ENCODE measurements around a stretch of chr11.

DNA sequence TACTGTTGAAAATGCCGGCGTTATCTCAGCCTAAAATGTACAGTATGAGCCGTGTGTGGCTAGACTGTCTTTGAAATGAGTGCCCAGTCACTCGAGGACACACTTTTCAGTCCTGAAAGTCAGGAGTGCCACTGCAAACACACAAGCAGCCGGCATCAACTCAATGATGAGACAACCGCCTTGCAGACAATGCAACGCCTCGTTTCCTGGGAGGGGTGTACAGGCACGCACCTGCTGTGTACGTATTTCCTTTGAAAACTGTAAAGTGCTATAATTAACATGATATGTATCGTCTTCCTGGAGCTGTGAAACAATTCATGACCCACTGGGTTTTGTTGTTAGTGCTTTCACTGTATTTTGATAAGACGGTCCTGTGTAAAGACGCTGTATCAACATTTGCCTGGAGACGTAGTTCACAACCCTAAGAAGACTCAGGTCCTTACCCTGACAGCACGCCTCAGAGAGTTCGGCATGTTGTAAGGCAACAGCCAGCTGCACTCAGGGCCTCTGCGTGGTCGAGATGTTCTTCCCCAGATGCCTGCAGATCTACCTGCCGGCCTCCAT lies 105.8 kb upstream of the ANO1 start:
- PRO-cap: bidirectional peak, plus-strand start at position 292 of the sequence, minus-strand start at position 165 of the sequence

DNA sequence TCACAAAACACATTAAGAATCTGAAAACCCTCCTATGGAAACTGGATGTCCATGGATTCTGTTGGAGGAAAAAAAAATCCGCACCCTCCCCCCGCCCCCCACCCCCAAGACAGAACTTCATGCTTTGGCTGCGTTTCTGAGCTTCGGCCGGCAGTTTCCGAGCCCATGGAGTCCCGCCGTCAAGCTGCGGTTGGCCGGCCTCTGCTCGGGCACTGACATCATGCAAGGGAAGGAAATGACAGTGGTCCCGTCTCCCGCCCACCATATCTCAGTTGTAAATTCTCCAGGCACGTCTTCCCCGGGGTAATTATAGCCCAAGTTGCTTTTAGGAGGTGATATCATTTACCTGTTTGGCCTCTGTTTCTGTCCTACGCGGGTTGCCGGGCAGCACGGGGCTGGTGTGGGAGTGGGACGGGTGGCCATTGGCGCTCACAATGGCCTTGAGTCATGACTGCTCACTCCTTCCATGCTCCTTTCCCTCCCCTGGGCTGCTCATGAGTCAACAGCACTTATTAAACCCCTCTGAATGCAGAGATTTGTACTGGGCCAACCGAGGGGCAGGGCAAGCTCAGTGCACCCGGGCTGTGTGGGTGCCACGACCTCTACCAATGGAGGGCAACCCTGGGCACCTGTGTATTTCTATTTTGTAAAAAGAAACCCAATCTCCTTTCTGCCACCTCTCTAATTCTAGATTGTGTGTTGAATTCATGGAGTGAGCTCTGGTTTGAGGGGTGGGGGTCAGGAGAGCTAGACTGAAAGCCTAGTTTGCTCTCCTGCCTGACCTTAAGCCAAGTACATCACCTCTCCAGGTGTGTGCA lies 4.2 kb upstream of the ANO1 start:
- PRO-cap: no peak

GRCh38 chr11:70087582-70088191 lies 9.6 kb downstream of the ANO1 start:
- PRO-cap: no peak

GRCh38 chr11:70106069-70106881 lies 28.2 kb downstream of the ANO1 start:
- PRO-cap: no peak

DNA sequence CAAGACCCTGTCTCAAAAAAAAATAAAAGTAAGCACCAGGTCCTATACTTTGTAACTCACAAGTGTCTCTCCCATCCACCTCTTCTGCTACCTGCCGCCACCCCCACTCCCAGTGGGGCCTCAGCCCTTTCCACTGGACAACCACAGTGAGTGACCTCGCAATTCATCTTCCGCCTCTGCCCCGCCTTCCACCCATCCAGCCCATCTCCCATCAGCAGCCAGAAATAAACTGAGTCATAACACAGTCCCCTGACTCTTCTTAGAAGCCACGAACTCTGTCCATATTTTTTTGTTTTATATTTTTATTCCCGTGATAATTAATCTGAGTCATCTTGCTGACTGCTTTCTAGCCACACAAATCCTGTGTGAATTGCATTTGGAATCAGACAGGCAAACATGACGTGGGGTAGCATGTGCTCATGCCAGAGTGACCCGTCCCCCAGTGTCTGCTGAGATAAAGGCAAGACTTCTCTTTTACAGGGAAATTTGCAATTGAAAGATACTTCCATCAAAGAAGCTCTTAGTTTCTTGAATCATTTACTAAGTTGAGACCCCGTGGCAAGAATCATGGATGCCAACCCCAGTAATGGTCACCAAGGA lies 7.0 kb downstream of the FADD start:
- PRO-cap: no peak

DNA sequence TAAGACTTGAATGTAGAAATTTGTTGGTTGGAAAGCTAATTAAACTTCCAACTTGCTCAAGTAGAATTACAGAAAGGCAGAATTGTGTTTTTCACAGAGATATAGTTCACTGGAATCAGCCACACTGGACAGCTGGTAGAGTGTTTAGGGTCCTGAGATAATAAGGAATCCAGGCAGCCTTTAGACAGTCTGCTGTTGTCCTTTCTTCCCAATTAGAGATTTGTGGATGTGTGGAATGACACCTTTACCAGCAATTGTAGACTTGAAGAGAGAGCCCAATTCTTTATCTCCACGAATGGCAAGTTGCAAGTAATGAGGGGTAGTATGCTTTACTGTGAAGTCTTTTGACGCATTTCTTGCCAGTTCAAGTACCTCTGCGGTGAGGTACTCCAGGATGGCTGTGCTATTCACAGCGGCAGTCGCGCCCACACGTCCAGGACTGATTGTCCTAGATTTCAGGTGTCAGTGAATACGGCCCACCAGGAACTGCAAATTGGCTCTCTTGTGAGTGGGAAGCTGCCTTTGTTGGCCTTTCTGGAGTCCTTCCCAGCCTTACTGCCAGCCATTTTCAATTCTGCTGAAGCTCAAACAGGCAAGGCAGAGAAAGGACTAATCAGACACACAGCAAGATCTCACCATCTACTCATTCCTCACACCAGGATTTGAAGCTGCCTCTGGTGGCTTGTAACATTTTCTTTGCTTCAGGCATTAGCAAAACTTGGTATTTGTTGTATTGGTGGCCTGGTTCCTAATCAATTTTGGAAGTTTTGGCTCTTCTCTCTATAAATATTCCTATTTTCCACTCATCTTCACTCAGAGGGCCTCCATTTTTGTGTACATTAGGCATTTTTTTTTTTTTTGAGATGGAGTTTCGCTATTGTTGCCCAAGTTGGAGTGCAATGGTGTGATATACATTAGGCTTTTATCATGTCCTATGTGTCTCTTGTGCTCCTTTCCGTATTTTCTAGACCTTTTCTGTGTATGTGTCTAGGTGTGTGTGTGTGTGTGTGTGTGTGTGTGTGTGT lies 8.6 kb downstream of the PPFIA1 start:
- PRO-cap: no peak

- PRO-cap: no peak
Measured at GRCh38 chr11:70324701-70325178, 54.2 kb downstream of the PPFIA1 start.

DNA sequence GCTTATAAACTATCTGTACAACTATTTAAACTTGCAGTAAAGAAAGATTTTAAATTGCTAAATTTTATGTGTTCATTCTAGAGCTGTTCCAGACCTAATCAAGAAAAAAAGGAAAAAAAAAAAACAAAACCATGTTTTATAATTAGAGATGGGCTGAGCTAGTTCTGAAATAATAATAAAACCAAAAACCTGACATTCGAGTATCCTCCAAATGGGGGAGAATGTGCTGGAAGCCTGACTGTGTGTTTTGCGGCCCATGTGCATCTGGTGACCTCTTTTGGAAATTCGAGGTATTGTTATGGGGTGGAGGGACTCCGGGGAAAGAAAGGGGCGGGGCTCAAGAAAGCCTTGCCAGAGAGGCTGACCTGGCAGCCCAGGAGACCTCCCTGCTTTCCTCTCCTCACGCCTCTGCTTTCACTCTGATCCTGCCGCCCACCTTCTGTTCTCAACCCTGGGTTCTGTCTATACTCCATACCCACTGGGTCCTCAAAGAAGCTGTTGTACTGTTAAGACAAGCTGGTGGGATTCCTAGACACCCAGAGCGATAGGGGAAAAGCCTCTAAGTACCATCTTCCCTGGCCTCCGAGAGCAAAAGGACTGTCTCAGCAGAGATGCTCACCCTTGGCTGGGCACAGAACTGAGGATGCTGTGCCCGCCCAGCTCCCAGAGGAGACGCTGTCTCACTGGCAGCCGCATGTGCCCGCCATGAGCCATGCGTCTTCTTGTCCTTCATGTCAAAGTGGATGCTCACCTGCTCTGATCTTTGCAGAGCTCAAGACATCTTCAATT lies 73.0 kb downstream of the CTTN start:
- PRO-cap: no peak

DNA sequence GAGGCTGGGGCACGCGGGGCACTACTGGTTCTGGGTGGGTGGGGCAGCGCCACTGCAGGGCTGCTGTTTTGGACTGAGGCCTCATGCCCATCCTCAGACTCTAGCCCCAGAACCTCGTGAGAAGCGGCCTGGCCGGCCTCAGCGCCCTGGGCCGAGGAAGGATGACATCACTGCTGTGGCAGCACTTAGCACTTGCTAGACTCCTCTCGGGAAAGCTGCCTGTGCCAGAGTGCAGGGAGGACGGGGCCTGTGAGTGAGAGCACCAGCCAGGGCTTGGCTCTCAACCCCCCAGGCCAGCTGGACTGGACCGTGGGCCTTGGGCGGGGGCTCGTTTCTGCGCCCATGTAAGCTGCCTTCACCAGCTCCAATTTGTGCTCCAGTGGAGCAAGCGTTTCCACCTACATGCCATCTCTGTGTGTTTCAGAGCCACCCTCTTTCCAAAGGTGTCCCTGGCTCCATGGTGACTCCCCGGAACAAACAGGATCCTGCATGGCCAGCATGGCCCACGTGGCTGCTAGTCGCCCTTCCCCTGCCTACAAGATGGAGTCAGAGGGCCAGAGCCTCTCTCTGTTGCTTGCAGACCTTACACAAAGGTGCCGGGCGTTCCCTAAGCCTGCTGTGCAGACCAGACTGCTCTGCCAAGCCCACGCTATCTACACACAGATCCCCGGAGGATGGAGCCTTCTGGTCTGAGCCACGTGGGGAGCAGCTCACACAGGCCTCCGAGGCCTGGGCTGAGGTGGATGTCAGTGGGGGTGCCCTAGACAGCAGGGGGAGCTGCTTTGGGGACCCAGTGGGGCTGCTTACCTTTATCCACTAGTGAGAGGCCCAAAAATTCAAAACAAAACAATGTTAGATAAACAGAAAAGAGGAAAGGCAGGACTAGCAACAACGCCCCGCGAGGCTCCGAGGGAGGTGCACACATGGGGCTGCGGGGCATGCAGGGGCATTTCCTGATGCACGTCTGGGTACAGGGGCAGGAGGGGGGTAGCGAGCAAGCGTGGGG lies 103.1 kb downstream of the CTTN start:
- PRO-cap: no peak

DNA sequence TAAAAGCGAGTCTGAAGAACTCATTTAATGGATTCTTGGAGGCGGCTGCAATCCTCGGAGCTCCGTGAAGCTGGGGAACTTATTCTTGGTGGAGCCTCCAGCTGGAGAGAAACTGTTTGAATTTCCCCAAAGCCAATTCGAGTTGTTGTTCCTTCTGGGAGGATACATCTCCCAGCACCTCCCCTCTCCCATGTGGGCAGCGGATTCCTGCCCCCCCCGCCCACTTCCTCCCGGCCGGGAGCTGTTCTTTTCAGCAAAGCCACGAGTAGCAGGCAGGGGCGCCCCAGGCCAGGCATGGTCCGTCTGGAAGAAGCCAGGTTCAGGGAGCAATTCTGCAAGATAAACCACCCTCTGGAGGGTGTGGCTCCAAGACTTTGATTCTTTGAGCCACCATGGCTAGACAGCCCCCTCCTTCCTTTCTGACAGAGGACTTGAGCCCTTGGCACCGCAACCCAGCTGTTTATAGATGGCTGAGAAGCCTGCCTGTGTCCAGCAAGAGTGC lies 170.2 kb downstream of the CTTN start:
- PRO-cap: no peak

DNA sequence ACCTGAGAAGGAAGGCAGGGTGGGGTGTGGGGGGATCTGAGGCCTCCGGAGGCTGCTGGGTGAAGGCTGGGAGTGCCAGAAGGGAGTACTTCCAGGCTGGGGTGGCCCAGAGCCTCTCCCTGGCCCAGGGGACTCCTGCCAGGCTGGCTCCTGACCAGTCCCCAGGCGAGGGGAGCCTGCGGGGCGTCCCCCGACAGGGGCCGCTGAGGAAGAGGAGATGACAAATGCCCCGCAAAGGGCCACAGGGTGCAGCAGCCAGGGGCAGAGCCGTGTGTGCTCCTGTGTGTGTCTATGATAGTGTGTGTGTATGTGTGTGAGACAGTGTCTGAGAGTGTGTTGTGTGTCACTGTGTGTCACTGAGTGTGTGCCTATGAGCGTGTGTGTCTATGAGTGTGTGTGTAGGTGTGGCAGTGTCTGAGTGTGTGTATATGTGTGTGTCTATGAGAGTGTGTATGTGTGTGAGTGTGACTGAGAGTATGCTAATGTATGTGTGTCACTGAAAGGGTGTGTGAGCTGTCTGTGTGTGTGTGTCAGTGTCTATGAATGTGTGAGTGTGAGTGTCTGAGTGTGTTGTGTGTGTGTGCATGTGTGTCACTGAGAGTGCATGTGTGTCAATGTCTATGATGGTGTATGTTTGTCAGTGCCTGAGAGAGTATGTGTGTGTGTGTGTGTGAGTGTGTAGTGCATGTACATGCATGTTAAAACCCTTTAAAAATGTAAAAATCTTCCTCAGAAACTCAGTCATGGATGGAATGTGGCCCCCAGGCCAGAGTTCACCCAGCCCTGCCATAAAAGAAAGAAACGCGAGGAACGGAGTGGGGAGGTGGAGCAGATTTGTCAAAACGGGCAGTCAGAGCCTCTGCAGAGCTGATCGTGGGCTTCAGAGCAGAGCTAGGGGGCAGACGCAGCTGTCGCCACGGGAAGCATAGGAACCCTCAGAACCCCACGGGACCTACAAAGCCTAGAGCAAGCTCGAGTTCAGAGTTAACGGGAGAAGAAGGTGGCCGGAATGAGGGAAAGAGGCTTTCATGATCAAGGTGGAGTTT lies 218.6 kb downstream of the CTTN start:
- PRO-cap: no peak

DNA sequence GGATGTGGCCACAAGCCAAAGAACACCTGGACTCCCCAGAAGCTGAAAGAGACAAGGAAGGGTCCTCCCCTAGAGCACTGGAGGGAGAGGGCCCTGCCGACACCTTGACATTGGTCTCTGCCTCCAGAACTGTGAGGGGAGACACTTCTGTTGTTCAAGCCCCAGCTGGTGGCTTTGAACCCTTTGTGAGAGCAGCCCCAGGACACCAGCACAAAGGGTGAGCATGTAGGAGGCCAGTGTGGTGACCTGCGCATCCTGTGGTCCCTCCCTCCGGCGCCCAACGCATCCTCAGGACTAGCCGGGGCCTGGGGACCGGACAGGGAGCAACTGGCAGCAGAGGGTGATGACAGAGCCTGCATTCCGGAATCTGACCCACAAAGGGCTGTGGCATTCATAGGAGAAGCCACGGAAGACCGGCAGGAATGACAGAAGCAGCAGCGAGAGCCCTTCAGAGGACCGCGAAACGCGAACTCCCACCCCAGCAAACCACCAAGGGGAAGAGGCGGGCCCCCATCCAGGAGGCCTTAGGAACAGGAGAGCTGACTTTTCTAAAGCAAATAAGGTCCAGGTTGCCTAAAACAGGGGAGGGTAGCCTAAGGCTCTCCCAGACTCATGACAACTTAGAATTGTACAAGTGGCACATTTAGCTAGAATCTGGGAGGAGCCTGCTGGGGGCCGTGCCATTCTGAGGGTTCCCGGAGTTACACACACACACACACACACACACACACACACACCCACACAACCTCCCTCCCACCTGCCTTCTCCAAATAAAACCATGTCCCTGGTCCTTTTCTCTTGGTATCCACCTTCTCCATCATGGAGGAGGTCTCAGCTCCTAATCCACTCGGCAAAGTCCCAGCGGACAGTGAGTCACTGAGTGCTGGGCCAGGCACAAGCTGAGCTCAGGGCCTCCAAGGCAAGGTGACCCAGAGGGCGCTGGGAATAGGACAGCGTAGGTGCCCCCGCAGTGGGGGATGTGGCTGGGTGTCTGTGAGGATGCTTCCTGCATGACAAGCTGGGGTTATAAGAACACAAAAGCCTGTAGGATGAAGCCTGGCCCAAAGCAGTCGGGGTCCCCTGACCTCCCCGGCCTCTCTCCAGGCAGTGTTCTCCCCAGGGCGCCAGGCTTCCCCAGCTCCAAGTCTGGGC lies 232.7 kb downstream of the CTTN start:
- PRO-cap: no peak

DNA sequence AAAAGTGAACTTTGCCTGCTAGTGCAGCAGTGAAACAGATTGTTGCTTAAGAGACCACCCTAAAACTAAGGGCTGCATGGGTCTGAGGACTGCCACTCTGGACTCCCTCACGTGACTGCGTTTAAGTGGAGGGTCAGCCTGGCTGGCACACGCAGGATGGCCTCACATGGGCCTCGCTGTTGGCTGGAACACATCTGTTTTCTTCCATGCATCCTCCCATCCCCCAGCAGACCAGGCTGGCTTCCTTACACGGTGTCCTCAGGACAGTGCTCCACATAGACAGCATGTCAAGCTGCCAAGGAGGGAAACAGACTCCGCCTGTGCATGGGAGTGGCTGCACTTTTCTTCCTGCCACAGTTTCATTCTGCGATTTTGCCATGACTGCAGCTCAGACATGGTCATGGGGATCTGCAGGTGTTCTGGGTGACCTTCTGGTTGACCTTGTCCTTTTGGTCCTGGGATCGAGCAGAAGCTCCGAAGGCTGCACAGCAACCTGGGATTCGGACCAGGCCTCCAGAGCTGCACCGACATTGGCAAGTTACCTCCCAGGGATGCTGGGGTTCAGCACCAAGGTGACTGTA lies 344.2 kb downstream of the SHANK2 start:
- PRO-cap: no peak

GRCh38 chr11:71152388-71153003 lies 99.9 kb downstream of the SHANK2 start:
- PRO-cap: no peak

- PRO-cap: no peak
Measured at GRCh38 chr11:71153004-71153818, 99.2 kb downstream of the SHANK2 start.

GRCh38 chr11:71220026-71220434 lies 32.3 kb downstream of the SHANK2 start:
- PRO-cap: no peak

DNA sequence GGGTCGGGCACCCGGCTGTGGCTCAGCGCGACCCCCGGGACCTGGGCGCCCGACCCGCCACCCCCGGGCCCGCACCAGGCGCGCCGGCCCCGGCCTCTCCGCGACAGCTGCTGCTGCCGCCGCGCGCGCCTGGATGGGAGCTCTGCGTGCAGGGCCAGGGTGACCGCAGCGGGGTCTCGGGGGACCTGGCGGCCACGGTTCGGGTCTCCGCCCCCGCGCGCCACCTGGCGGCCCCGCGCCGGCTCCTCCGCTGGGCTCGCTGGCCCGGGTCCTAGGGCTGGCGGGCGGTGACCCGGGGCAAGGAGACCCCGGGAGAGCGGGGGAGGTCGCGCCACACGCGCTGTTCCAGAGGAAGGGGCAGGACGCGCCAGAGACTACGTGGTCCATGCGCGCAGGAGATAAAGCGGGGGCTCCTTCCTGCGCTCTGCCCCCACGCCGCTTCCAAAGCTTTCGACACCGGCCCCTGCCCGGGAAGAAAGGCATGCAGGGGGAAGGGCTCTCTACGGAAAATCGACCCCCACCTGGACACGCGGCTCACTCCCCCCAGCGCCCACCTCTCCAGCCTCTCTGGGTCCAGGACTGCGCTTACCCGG lies 569 bp downstream of the SHANK2 start:
- PRO-cap: no peak

DNA sequence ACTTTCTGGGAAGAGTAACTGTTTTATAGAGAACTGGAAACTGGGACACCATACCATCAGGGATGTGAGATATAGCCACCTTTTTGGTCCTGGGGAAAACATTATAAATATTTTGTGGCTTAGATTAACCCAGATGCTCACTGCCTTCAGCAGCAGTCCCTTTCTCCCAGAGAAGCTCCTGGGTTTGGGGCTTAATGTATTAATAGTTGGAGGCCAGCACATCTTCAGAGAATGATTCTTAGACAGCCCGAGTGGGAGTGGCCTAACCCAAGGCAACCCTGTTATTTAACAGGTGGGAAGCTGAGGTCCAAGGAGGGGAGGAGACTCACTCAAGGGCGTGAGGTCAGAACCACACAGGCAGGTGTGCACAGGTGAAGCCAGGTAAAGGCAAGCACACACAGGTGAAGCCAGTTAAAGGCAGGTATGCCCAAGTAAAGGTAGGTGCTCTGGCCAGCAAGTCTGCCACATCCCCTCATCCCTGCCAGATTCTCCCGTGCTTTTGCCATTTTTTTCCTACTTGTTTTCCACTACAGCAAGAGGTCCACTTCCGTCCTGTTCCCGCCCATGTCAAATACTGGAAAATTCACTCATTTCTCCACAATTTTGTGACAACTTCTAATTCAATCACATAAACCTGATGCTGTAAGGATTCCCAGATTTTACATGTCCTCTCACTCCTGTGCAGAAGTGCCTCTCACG lies 2.9 kb upstream of the SHANK2 start:
- PRO-cap: no peak

DNA sequence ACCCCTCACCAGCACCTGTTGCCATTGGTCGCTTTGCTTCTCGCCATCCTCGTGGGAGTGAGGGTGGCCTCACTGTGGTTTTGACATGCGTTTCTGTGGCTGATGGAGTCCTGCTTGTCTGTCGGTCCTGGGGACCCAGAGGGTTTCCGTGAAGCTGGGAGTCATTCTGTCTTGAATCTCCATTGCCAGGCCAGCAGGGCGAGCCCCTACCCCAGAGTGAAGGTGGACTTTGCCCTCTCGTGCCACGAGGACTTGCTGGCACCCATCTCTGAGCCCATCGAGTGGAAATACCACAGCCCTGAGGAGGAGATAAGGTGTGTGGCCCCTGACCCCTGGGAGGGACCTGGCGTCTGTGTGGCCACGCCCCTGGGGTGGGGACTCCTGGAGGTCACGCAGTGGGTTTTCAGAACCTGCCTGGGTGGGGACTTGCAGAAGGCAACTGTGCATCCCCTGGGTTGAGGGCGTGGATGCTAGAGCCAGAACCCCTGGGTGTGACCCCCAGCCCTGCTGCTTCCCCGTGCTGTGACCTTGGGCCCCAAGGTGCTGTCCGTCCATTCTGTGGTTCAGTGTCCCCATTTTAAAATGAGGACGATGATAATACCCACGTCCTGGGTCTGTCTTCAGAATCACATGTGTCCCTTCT lies 27.7 kb downstream of the NADSYN1 start:
- PRO-cap: no peak

DNA sequence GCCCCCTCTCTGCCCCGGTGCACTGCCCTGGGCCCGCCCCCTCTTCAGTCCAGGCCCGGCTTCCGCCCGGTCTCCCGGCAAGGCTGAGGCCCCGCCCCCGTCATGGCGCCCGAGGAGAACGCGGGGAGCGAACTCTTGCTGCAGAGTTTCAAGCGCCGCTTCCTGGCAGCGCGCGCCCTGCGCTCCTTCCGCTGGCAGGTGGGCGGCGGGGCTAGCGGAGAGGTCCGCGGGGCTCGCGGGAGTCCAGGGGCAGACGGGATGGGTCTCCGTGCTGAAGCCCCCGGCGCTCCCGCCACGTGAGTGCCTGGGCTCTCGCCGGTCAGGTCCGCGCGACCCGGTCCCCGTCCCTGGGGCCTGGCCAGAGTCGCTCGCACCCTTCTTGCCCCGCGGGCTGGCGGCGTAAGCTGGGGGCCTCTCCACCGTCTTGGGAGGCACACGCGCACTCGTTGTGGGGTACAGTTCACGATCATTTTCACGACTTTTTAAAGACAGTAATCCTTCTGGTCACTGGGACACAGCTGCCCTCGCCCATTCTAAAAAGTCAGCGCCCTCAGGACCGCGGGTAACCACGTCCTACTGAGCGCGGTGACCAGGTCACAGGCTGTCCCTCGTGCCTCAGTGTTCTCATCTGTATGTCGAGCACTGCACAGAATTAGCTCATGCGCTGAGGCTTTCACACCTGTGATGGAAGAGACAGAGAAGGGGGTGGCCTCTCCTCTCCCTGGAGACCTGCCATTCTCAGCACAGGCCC lies 45.4 kb upstream of the DEFB108B start:
- PRO-cap: bidirectional peak, plus-strand start at position 103 of the sequence, minus-strand start outside the sequence